AG04450 (cell line): ENCODE measurements around the gene HDAC3.

DNA sequence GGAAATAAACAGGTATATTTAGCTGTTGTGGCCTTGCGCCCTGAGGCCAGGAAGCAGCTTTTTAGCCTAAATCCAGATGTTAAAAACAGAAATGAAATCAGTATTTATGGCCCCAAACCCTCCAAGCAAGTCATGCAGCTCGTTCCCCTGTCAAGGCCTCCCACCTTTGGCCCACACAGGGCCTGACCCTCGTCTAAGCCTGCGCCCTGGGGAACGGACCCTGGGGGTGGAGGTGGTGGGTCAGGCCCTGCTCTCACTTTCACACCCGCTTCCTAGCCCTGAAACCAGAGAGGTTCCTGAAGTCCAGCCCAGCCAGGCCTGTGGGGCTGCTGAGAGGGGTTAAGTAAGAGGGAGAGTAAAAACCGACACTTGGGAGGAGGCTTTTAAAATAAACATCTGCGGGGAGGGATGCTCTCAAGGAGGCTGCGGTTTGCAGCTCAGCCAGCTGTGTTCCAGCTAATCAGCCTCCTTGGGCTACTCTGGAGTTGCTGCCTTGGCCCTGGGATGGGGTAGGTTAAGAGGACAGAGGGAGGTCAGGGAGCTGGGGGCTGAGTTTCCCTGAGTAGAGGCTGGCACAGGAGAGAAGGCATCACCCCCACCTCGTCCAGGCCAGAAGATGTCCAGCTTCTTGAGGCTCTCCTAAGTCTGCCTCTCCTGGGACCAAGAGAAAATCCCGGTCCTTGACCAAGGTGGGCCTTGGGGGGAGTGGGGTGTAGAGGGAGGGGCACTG is 18.9 kb downstream of the PCDHGC5 start:
- CAGE, long polyA plus RNA: no peak
- RRBS: no CpG with 5 or more reads among the region's 11 CpGs

DNA sequence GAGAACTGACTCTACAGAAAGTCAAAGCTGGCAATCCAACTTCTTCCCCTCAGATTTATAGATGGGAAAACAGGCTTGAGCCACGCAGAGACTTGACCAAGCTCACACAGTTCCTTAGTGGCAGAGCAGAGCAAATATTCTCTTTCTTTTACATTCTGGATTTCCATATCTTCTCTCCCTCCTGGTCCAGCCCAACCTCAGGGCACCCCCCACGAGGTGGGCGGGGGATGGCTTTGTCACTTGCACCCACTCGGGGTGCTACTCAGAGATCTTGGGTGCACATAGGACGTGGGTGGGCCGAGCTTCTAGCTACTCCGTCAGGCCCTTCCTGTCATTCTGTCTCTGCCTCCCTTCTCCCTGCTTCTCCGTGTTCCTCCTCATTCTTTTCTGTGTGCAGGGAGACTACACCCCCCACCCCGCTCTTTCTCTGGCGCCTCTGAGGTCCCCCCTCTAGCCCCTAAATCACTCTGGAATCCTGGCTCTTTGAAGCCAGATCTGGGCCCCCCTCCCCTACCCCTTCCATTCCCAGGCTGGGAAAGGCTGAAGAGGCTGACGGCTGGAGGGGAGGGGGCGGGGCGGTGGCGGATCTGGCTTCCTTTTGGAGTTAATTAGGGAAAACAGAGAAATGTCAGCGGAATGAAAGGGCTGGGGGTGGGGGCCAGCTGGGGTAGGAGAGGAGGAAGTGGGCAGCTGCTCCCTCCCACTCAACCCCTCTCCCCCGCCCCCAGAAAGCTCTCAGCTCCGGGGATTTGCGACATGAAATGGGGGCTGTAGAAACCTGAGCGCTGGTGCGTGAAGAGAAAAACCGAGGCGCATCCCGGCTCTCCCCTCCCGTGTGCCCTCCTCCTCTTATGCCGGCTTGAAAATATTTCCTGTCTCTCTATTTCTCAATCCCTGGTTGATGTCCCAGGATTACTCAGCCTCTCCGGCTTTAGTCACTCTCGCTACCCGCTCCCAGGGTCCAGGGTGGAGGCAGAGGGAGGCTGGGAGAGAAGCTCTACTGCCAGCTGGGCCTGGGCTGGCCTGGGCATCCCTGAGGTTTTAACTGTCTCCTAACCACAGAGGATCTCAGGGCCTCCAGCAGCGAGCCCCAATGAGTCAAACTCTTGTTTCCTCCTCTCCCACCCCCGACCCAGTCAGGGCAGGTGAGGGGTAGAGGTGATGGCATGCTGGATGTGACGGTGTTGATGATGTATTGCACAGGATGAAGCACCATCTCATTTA is 19.9 kb downstream of the PCDHGC5 start:
- CAGE, long polyA plus RNA: no peak
- RRBS: 1% methylated on average over 8 of the region's 31 CpGs

- CAGE, long polyA plus RNA: no peak
- RRBS: no CpG with 5 or more reads among the region's 3 CpGs
These were observed 43.0 kb downstream of the PCDHGC5 start for GRCh38 chr5:141531714-141532369.

- CAGE, long polyA plus RNA: no peak
- RRBS: no CpG with 5 or more reads among the region's 5 CpGs
These were observed 10.3 kb downstream of the DIAPH1 start for GRCh38 chr5:141608222-141609166.

- CAGE, long polyA plus RNA: no peak
- RRBS: 2% methylated on average over 28 of the region's 40 CpGs
These were observed at the start of gene HDAC3 for GRCh38 chr5:141636690-141637118. HDAC3 (minus strand) TSS chr5:141636849.

- CAGE, long polyA plus RNA: no peak
- RRBS: no CpG with 5 or more reads among the region's 11 CpGs
These were observed 2.8 kb downstream of the RELL2 start for GRCh38 chr5:141639443-141640101.

GRCh38 chr5:141644103-141644831 is 7.0 kb downstream of the FCHSD1 start:
- CAGE, long polyA plus RNA: no peak
- RRBS: 91% methylated on average over 3 of the region's 12 CpGs

- CAGE, long polyA plus RNA: no peak
- RRBS: no CpG with 5 or more reads among the region's 8 CpGs
These were observed 5.6 kb downstream of the FCHSD1 start for GRCh38 chr5:141645641-141646073.

DNA sequence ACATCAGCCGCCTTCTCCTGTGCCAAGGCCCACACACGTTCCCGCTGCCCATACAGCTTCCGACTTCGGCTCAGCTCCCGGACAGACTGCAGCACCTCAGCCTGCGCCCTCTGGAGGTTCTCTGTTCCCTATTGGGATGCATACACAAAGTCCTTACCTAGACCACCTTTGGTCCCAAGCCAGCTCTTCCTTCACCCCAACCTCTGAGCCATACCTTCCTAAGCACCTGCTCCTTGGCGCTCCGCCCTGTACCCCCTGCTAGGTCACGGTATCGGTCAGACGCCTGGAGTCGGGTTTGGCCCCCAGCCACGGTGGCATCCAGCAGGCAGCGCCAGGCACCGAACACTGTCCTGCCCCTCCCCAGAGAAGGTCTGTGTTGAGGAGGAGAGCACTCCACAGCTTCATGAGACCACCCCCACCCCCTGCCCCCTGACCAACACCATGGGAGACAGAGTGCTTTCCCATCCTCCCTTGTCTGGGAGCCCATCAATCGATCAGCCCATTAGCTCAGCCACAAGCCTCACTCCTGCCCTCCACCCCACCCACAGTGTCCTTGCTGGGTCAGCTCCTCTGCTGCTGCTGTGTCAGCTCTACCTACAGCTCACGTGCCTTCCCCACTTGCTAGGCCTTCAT is 1.9 kb downstream of the FCHSD1 start:
- CAGE, long polyA plus RNA: no peak
- RRBS: no CpG with 5 or more reads among the region's 18 CpGs

GRCh38 chr5:141680068-141680759 is 1.8 kb downstream of the ARAP3 start:
- CAGE, long polyA plus RNA: no peak
- RRBS: 98% methylated on average over 4 of the region's 18 CpGs

DNA sequence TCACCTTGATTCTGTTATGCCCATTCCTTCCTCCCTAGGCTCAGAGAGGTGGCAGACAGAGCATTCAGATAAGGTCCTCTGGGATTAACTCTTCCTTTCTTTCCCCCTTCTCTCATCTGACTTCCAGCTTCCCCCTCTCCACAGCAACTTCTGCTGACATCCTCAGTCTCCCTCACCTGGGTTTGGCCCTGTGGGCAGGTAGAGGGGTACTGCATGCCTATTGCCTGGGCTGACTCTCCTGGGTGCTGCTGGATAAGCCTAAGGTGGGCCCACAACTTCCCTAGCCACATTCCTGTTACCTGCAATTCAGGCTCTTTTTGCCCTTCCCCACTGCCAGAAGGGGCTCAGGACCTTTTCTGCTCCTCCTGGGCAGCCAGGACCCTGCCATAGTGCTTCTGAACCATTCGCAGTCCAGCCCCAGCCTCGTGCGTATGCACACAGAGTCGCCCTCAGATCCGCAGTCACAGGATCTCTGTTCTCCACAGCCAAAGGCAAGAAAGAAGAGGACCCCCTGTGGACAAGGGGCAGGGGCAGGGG is 83.0 kb downstream of the PCDH1 start:
- CAGE, long polyA plus RNA: no peak
- RRBS: no CpG with 5 or more reads among the region's 5 CpGs

- CAGE, long polyA plus RNA: no peak
- RRBS: 7% methylated on average over 1 of the region's 13 CpGs
These were observed 42.1 kb downstream of the PCDH1 start for GRCh38 chr5:141835921-141836672.

DNA sequence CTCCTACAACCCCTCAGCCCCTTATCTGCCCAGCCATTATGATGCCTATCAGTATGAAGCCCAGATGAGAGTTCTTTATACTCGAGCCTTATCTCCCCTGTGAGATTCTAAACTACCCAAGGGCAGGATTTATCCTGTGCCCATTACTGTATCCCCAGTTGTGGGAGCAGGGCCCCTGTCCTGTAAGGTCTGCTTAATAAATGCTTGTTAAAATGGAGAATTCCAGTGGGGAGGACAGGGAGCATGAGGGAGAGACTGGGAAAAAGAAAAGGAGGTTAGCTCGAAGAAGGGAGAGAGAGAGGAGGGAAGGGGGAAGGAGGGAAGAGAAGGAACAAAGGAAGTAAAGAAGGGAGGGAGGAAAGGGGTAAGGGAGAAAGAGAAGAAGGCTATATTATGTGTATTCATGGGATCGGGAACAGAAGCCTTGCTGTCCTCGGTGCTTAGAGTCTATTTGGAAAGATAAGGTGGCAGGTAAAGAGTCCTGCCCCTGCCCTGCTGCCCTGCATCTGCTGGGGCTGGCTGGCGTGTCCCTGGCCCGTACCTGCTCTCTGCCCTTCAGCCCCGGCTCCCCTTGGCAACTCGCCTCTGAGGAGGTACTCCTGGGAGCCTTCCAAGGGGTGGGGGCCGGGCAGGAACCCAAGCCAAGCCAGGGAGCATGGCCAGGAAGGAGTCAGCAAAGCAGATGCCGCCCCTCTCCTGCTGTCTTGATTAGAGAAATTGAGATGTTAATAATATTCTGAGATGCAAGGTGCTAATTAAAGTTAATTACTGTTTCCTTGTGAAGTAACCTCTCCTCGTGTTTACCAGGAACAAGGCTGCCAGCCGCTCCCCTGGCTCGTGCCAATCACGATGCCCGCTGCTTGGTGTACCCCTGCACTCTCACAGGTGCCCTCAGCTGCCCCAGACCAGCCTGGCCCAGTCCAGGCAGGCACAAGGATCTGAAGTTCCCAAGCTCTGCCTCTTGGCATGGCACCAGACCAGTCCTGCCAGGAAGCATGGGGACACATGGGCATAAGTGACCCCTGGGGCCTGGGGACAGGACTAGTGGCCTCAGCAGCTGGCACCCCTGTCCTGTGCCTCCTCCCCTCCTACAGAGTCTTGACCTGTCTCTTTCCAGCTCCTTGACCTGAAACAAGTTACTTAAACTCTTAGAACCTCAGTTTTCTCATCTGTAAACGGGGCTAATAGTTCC is 36.7 kb downstream of the PCDH1 start:
- CAGE, long polyA plus RNA: no peak
- RRBS: 7% methylated on average over 3 of the region's 16 CpGs

DNA sequence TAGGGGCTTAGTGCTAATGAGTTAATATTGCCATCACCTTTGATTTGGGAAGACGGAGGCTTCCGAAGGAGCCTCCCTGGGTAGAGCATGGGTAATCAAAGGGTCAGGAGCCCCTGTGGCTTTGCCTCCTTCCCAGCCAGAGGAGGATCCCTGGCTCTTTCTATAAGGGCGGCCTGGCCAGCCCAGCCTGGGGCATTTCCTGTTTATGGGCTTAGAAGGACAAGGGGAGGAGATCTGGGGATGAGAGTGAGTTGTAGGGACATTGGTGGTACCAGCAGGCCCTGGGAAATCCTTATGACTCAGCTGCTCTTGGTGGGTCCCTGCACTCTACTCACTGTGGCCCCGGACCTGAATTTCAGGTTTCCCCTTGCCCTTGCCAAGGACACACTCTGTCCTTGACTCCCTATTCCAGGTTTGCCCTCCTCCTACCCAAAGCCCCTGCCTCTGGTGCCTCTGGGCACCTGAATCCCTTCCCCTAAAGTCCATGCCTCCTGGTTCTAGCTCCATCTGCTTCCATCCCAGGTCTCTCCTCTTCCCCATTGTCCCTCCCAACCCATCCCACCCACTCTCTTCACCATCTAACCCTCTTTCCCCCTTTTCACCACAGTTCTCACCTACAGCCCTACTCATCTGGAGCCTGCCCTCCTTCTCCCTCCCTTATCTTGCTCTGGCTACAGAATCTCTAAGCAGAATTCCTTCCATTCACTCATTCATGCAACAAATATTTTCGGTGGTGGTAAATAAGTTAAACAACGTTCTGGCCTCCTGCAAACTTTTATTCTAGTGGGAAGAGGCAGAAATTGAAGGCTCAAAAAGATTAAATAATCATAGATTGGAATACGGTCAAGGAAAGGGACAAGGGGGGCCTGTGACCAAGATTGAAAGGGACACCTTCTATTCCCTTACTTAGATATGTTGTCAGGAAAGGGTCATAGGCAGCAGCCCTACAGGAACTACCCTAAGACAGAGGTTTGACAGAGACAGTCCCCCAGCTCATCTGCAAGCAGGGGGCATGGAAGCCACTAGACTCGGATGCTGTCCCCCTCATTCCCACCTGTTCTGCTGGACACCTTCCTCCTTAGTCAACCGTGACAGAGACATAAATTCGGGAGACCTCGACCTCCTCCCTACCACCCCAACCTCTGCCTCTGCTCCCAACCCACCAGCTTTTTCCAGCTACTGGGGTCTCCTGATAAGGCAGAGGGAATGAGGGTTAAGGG is 34.7 kb downstream of the PCDH1 start:
- CAGE, long polyA plus RNA: no peak
- RRBS: no CpG with 5 or more reads among the region's 11 CpGs

DNA sequence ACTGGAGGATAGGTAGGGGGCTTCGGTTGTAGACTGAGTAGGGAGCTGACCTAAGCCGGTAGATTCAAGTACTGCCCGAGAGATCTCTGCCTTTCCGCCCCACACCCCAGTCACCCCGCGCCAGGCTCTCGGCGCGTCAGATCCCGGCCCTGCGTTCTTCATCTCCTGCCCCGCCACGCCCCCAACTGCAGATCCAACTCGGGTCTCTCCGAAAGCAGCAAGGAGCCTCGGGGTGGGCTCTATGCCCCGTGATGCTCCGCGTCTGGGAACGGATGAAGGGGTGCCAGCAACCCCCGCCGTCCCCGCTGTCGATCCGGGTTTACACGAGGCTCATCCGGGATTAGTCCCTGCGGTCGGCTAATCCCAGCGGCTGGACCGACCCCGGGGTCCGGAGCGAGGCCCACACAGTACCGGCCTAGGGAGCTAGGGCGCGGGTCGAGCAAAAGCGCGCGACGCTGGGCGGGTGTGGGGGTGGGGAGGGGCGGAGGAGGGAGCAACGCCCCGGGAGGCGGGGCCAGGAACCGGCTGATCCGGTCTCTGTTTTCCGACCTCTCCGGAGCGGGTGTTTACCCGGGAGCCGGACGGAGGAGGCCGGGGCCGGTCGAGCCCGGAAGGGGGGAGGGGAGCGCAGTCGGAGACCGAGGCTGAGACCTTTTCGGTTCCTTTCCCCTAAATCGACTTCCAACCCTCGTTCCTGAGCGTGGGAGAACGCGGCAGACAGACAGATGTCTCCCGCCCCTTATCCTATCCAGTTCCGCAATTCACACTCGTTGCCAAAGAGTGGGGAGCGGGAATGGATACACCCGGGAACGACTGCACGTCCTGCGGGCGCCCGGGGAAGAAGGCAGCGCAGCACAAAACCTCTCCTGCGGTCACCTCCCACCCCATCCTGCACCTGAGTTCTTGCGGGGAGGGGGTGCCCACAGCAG is 28.7 kb downstream of the PCDH1 start:
- CAGE, long polyA plus RNA: no peak
- RRBS: 5% methylated on average over 23 of the region's 81 CpGs

DNA sequence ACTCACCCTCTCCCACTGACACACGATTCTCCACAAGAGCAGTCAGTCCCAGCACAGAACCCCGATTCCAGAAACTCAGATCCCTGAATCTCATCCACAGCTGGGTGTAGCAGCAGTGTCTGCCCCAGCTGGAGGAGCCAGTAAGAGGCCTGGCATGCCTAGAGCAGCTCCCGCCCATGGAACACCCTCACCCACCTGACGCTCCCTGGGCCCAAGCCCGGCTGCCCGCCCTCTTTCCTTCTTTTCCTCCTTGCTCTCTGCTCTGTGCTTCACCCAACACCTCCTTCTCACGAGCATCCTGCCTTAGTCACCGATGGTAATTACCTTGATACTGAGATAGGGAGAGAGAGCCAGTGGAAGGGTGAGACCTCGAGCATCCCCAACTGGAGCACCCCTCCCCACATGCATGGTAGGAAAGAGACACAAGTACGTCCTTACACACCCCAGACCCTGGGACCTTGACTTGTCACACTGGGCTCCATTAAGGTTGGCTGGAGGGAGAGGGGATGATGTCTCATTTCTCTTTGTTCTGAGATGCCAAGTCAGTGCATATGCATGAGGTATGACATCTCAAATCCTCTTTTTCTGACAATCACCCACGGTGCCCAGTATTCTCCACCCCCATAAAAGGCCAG is 8.6 kb downstream of the PCDH1 start:
- CAGE, long polyA plus RNA: no peak
- RRBS: no CpG with 5 or more reads among the region's 11 CpGs

GRCh38 chr5:141876786-141877735 is 1.1 kb downstream of the PCDH1 start:
- CAGE, long polyA plus RNA: no peak
- RRBS: 4% methylated on average over 13 of the region's 44 CpGs

DNA sequence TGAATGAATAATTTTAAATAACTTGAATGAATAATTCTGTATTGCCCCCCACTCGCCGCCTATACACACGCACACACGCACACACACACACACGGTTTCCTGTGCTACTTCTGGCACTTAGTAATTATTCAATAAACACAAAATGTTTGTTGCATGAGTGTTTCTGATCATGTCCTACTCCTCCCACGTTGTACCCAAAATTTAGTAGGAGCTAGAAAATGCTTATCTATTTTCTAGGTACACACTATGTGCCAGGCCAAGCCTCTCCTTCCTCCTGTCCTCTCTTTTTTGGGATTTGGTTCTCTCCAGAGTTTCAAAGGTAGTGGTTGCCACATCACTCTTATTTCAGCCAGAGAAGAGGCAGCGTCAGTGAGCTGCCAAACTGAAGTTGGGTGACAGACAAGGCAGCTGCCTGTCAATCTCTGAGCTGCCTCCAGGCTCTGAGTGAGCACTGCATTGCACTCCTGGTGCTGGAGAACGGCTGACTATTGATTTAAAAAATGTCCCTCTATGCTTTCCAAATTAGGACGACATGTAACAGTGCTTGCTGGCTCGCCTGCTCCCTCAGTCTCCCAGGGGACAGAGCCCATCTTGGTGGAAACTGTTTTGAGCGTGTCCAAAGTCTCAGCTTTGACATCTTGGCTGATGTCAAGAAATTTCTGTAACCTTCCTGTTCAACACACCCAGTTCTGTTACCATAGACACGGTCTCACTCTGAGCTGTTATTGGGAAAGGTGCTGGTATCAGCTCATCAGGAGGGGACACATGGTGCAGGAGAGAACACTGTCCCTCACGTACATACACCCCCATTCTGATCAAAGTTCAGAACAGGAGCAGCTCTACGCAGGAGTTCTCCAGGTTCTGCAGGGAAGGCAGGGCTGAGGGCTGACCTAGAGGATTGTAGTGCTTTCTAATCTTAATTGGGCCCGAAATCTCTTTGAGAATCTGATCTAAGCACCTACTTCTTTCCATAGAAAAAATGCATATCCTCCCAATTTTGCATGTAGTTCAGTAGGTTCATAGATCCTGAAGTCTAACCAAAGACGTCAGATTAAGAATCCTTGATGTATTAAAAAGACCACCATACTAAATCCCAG is 15.8 kb downstream of the PCDH12 start:
- CAGE, long polyA plus RNA: no peak
- RRBS: no CpG with 5 or more reads among the region's 16 CpGs

GRCh38 chr5:141958726-141959313 is 818 bp upstream of the PCDH12 start:
- CAGE, long polyA plus RNA: no peak
- RRBS: no CpG with 5 or more reads among the region's 7 CpGs

DNA sequence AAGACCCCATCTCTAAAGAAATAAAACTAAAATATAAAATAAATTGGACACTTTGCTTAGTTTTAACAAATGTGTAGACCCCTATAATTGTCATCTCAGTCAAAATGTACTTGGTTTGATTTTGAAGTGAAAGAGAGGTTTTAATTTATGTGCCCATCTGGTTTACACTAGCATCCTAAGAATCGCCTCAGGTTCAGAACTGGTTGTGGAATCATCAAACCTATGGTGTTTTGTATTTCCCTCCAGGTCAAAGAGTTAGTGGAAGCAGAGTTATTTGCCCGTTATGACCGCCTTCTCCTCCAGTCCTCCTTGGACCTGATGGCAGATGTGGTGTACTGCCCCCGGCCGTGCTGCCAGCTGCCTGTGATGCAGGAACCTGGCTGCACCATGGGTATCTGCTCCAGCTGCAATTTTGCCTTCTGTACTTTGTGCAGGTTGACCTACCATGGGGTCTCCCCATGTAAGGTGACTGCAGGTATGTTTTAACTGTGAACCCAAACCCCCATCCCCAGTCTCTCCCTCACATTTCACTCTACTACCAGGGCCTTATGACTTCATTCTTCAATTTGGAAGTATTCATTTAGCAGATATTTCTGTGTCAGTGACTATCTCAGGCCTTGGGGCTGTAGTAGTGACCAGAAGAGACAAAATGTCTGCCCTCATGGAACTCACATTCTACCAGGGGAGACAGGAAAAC is 11.1 kb downstream of the RNF14 start:
- CAGE, long polyA plus RNA: no peak
- RRBS: no CpG with 5 or more reads among the region's 5 CpGs